Placental epithelial cell (primary cell): ENCODE measurements around a stretch of chr13.

GRCh38 chr13:33017335-33018016 is 1.3 kb downstream of the KL start:
- CAGE, long polyA plus RNA = no peak

DNA sequence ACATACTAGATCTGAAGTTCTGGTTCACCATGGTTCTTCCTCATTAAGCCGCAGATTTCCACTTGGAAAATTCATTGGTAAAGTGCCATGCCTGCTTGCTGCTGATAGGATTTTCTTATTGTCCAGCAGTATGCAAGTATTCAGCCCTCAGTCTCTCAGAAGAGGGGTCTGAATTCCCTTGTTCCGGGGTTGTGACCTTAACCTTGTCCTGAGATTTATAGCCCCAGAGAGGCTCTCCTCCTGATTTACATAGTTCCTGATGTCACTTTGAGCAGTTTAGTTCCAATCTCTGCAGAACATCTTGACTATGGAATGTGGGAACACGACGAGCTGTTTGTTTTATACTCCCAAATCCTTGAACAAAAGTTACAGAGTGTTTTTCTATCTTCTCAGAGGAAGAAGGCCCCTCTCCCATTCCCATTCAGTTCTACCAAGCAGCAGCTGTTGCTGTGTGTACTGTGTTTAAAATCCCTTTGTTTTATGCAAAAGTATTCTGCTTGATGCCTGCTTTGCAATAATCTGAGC is 74.5 kb downstream of the KL start:
- CAGE, long polyA plus RNA = no peak

- CAGE, long polyA plus RNA = no peak
Measured at GRCh38 chr13:33195194-33195851, 90.2 kb downstream of the STARD13 start.

- CAGE, long polyA plus RNA = no peak
Measured at GRCh38 chr13:33235760-33236542, 49.6 kb downstream of the STARD13 start.

DNA sequence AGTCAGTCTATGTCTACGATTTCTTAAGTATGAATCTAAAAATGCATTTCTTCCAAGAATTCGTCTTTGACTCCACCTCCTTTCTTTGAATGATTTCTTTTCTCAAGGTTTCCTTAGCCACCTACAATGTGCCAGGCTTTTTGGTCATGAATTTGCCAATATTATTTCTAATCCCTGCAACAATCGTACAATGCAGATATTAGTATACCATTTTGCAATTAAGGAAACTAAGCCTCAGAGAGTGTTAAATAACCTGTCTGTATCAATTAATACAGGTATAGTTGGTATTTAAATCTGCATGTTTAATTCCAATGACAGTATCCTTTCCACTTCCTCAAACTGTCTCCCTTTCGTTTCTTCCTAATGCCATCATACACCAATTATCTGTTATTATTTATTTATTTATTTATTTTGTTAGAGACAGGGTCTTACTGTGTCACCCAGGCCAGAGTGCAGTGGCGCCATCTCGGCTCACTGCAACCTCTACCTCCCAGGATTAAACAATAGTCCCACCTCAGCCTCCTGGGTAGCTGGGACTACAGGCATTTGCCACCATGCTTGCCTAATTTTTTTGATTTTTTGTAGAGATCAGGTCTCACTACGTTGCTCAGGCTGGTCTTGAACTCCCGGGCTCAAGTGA is 36.0 kb downstream of the STARD13 start:
- CAGE, long polyA plus RNA = no peak

DNA sequence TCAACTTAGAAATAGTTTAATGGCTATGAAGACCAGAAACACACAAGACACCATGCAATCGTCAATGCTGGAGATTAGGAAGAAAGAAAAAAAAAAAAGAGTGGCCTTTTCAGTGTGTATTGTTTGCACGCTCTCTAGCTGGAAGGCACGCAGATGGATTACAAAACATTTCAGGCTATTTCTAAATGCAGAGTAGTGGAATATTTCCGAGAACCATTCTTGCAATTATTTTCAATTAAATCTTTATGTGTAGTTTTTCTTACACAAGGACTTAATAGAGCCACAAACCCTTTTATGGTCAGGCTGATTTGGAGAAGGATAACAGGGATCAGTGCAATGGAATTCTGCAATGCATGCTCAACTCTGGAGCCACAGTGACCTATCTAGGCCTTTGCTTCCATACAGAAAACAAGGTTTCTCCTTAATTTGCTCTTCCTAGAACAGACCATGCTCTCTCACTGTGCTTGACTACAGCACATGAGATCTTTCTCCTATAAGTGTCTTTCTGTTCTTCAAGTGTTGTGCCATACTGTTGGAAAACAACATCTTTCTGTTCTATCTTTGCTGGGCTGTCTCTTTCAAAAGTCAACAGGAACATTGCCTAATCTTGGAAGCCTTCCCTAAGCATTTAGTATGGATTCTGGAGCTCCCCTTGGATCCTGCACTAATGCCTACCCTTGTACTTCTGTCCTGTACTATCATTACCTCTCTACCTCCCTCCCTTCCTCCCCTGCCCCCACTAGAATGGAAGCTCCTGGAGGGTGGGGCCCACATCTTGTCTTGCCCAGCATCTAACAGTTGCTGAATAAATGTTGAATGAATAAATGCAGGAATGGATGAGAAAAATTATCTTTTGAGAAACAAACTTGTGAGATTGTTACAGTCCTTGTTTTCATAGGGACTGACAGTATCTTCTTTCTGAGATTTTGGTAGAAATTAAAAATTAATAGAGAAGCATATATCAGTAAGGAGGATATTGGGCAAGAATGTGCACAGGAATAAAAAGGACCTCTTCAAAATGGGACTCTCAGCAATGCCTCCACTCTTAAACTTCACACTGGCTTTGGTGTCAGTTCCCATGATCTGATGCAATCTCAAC is 26.8 kb downstream of the STARD13 start:
- CAGE, long polyA plus RNA = no peak

- CAGE, long polyA plus RNA = no peak
Measured at GRCh38 chr13:33281875-33282600, 3.5 kb downstream of the STARD13 start.

DNA sequence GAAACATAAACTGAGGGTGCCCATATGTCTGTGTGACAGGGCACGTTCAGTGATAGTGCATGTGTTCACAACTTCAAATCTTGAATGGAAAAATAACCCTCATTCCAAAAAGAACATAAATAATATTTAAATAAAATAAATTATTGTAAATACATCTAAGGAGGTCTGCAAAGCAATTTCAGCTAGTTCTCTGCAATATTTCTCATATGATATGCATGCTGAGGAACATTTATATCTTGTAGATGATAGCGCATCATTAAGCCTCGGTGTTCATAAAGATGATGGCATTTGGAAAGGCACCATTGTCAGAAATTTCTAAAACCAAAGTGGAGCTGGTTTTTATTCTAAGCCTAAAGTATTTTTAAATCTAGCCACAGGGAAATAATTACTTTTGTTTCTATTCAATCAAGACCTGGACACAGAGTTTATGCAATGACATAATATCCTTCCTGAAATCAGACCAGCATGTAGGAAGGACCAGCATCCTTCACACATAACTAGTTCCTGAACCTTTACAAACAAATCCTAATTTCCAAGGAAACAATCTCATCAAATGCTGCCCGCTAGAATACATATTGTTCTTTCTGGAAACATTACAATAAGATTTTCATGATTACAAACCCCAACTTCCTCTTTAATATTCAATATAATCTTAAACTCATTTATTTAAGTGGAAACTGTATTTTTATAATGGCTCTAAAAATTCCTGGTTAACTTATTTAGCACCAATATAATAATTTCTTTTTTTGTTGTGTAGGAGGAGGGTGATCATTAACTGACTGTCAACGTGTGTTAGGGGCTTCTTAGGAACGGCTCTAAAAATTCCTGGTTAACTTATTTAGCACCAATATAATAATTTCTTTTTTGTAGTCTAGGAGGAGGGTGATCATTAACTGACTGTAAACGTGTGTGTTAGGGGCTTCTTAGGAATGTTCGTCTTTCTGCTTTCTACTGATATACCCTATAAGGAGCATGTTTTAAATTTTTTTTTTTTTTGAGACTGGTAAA is 1.5 kb downstream of the STARD13 start:
- CAGE, long polyA plus RNA = no peak

- CAGE, long polyA plus RNA = no peak
Measured at GRCh38 chr13:33284754-33285401, 677 bp downstream of the STARD13 start.

GRCh38 chr13:33316078-33316583 is 30.6 kb upstream of the STARD13 start:
- CAGE, long polyA plus RNA = no peak

DNA sequence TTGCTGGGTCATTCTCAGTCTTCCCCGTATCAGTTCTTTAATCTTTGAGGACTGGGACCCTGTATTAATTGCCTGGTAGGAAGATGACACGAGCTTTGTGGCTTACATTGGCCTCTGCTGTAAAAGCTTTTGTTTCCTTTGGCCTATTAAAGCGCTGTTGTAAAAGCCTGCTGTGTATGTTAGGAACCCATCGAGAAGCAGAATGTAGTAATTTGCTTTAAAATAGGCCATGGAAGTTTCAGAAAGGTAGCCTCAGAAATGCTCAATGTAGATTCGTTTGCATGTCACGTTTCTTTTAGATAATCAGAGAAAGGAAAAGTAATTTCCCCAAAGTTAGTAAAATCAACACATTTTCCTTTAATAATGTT is 257.5 kb upstream of the STARD13 start:
- CAGE, long polyA plus RNA = no peak

GRCh38 chr13:33610691-33611807 is 206.9 kb upstream of the RFC3 start:
- CAGE, long polyA plus RNA = no peak

DNA sequence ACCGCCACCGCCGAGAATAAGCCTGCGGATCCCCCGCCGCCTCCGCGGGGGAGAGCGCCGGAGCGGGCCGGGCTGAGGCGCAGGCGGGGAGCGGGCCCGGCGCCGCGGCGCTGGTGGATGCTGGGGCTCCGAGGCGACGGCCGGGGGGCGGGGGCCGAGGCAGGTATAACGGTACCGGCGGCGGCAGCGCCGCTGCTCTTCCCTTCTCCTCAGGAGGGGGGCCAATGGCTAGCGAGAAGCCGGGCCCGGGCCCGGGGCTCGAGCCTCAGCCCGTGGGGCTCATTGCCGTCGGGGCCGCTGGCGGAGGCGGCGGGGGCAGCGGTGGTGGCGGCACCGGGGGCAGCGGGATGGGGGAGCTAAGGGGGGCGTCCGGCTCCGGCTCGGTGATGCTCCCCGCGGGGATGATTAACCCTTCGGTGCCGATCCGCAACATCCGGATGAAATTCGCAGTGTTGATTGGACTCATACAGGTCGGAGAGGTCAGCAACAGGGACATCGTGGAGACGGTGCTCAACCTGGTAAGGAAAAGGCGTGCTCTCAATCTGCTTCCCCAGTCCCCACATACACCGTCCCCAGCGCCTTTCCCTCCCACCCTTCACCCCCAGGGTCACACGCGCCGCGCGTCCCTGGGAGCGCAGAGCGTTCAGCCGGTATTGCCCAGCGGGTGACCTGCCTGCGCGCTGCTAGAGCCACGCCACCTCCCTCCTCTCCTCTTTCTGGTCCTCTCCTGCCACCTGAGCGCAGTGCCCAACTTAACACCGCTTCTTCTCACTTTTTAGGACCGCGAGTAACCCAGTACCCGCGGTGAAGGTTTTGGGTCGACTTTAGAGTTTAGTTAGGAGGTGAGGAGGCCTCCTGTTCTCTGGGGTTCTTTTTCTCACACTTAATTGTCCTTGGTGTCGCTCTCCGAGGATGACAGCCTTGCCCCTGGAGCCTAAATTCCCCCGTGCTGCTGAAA is 806 bp downstream of the NBEA start:
- CAGE, long polyA plus RNA = no peak

GRCh38 chr13:35475210-35476106 is 1.0 kb downstream of the MAB21L1 start:
- CAGE, long polyA plus RNA = no peak

DNA sequence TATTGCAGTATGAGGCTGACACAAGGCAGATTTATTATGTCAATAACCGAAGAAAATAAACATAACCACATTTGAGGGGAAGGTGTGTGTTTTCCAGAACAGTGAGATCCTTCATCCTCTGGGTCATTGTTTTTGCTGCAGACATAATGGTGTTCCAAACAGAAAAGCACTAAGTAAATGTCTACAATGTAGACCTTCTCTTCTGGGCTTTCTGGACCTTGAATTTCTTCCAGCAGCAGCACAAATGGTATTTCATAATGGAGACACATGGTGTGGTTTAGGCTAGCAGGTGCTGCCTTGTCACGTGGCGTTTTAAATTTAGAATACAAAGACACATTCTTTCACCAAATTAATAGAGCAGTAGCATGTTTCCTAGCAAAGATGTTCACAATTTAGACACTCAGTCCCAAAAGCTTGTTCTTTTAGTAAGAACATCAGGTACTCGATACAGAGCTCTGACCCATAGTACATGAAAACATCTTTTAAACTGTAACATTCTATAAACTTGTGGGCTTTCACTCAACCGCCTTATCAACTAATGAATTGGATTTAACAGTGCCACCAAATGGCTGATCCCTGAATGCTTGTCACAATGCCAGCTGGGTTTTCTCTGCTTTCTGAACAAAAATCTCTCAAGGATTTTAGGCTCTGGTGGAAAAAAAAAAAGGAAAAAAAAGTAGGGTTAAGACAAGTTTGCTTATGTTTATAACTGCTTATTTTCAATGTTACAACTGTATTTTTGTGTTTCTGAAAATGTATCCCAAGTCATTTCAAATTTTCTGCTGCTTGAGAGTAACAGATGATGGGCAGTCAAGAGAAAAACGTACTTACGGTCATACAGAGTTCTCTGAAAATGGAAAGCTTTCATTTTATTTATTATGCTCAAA is 290.1 kb downstream of the DCLK1 start:
- CAGE, long polyA plus RNA = no peak

GRCh38 chr13:35953339-35953843 is 177.8 kb downstream of the DCLK1 start:
- CAGE, long polyA plus RNA = no peak

DNA sequence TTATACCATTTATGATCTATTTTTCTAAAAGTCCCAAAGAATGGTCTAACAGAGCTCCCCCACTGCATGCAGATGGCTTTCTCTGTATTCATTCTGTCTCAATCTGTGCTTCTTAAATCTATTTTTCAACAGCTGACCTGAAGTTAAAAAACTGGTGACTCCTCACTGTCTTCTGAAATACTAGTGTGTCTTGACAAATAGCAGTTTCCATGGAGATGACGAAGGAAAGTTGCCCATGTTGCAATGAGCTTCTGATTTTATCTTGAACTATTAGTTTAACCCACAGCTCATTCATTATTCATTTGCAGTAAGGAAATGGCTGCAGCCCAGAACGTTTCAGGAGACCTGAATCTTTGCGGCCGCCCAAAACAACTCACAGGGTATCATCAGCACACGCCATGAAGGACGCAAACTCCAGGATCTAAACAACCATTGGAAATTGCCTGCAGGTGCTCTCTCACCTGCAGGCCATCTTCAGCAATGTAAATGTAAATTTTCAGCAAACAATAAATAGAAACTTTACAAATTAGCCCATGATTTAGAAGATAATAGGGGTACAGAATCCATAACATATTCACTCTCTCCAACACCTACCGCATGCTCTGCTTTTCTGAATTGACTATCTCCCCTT is 142.5 kb downstream of the DCLK1 start:
- CAGE, long polyA plus RNA = no peak

- CAGE, long polyA plus RNA = no peak
Measured at GRCh38 chr13:36070099-36070557, 61.1 kb downstream of the DCLK1 start.

DNA sequence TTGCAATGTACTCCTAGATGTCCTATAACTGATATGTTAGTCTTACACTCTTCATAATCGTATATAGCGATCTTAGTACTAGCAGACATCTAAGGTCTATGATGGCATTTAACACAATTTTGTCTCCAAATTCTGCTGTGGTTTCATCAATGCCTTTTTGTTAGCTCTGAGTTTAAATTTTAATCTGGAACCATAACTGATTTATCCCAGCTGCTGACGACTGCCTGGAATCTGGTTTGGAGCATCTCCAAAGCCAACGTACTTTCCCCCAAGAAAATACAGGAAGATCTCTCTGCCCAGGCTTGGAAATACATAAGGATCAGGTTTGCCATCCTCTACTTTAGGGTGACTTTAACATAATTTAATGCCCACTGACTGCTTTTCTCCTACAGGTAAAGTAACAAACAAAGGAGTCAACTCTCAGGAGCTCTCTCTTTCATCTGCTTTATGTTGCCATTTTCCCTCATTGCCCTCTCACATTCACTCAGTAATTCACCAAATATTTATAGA is 23.1 kb upstream of the SPART start:
- CAGE, long polyA plus RNA = no peak

DNA sequence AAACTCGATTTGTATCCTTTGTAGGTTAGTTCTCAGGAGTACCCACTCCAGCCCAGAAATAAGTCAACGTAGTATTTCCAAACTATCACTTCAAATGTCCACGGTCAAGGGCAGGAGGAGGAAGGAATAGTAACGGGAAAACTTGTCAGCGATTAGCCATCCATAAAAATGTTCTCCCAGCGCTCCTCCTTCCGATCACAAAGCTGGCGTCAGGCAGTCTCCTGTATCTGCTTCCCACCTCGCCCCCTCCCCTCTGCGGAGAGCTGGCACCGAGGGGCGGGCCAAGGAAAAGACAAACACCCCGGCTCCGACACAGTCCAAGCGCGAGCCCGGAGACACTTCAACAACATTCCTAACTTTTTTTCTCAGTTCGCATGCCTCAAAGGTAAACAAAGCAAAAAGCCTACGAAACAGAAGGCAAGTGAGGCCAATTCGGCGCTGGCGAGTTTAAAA is 910 bp downstream of the SMAD9 start:
- CAGE, long polyA plus RNA = no peak